ENCODE measurements around a stretch of chr22.

DNA sequence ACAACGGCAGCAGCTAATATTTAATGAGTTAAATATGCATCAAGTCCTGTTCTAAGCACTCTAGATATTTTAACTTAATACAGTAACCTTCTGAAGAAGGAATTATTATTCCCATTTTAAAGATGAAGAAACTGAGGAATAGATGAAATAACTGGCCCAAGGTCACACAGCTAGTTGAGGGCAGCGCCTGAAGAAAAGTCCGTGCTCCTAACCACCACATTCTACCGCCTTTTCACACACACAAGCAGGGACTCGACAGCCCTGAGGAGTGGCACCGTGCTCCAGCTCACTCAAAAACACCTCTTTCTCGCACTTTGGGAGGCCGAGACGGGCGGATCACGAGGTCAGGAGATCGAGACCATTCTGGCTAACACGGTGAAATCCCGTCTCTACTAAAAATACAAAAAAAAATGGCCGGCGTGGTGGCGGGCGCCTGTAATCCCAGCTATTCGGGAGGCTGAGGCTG lies 916 bp downstream of the NDUFA6 start:
- RRBS, result no CpG with 5 or more reads among the region's 19 CpGs

- RRBS, result no CpG with 5 or more reads among the region's 13 CpGs
These were observed 779 bp upstream of the NDUFA6 start for GRCh38 chr22:42091330-42091771.

DNA sequence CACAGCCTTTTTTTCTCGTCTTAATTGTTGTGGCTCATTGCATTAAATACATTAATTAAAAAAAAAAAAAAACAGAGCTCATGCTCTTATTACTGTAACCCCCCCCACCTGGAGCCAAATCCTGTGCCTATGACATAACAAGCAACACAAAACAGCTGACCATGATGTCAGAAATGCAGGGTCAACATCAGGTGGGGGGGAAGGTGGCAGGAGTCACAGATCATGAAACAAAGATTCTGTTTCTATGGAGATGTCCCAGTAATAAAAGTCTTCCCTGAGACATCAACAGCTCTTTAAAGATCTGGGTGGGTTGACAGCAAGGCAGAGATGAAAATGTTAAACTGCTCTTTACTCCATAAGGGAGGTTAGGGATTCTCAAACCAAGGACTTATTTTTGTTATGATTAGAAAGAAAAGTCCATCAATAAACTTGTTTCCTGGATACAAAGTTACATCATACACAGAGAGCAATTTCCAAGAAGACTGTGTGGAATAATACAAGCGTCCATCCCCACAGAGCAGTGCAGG lies 42.6 kb upstream of the CYP2D6 start:
- RRBS, result no CpG with 5 or more reads among the region's 2 CpGs

GRCh38 chr22:42293342-42293582 lies 22.8 kb upstream of the TCF20 start:
- RRBS, result no CpG with 5 or more reads among the region's 2 CpGs

GRCh38 chr22:42418675-42419123 lies 13.5 kb downstream of the NFAM1 start:
- RRBS, result 67% methylated on average over 2 of the region's 11 CpGs

GRCh38 chr22:42443202-42443903 lies 11.2 kb upstream of the NFAM1 start:
- RRBS, result no CpG with 5 or more reads among the region's 3 CpGs

DNA sequence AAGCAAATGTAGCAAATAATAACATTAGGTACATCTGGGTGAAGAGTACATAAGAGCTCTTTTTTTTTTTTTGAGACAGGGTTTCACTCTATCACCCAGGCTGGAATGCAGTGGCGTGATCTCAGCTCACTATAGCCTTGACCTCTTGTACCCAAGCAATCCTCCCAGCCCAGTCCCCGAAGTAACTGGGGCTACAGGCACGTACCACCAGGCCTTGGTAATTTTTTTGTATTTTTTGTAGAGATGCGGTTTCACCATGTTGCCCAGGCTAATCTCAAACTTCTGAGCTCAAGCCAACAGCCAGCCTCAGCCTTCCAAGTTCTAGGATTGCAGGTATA lies 1.6 kb upstream of the ATP5MGL start:
- RRBS, result no CpG with 5 or more reads among the region's 4 CpGs

GRCh38 chr22:42888014-42888647 lies 31.1 kb upstream of the ARFGAP3 start:
- RRBS, result no CpG with 5 or more reads among the region's 8 CpGs

- RRBS, result no CpG with 5 or more reads among the region's 11 CpGs
These were observed 38.6 kb upstream of the ARFGAP3 start for GRCh38 chr22:42895509-42896203.

- RRBS, result no CpG with 5 or more reads among the region's 13 CpGs
These were observed 55.4 kb downstream of the PACSIN2 start for GRCh38 chr22:42959438-42960100.

- RRBS, result no CpG with 5 or more reads among the region's 4 CpGs
These were observed 54.8 kb downstream of the PACSIN2 start for GRCh38 chr22:42960149-42960541.

- RRBS, result no CpG with 5 or more reads among the region's 12 CpGs
These were observed 45.0 kb downstream of the PACSIN2 start for GRCh38 chr22:42969677-42970594.

- RRBS, result no CpG with 5 or more reads among the region's 5 CpGs
These were observed 44.2 kb downstream of the PACSIN2 start for GRCh38 chr22:42970844-42971052.

- RRBS, result no CpG with 5 or more reads among the region's 10 CpGs
These were observed 27.6 kb upstream of the PACSIN2 start for GRCh38 chr22:43042560-43042908.

DNA sequence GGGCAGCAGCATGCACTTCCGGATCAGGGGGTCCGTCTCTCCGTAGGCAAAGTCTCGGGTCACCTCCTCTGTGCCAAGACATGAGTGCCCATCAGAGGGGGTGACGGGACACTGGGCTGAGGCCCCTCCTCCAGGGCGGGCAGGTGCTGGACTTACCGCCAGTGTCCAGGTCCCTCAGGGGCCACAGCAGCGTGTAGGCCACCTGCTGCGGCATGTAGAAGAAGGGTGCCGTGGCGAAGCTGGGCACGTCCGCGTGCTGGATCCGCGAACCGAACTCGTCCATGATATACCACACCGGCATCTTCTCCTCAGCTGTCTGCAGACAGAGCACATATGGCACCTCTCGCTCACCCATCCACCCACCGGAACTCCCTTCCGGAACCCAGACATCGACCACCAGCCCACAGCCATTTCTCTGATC lies 7.2 kb downstream of the TTLL12 start:
- RRBS, result 97% methylated on average over 5 of the region's 23 CpGs

- RRBS, result no CpG with 5 or more reads among the region's 19 CpGs
These were observed 48.7 kb upstream of the TTLL12 start for GRCh38 chr22:43235453-43236149.

GRCh38 chr22:43275755-43276125 lies 67.4 kb downstream of the SCUBE1 start:
- RRBS, result no CpG with 5 or more reads among the region's 13 CpGs

DNA sequence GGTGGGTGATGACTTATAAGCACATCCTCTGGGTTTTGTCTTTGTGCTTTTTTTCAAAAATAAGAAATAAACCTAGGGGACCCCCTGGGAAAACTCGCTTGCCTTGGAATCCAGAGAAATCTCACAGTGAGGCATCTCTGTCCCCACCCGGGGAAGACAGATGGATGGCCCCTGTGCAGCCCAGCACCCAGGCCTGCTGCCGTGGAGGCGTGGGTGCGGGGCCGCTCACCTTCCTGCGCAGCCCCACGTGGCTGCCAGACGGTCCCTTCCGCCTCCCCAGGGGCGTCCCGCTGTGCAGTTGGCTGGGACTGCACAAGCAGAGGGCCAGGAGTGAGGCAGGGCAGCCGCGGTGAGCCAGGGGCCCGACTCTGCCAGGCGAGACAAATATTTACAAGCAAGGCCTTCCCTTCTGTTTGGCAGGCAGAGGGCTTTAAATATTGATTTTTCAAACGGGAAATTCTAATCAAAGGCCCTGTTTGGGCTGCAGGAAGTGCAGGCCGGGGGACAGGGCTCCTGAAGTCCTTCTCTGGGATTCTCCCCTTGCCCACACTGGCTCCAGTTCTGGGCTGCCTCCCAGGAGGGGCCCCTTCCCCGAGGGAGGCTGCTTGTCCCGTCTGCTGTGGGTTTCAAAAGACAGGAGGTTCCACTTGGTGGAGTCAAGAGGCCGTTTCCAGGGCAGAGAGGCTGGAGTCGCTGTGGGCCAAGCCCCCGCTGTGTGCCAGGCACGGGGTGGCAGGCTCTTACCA lies 24.4 kb downstream of the MPPED1 start:
- RRBS, result no CpG with 5 or more reads among the region's 24 CpGs

DNA sequence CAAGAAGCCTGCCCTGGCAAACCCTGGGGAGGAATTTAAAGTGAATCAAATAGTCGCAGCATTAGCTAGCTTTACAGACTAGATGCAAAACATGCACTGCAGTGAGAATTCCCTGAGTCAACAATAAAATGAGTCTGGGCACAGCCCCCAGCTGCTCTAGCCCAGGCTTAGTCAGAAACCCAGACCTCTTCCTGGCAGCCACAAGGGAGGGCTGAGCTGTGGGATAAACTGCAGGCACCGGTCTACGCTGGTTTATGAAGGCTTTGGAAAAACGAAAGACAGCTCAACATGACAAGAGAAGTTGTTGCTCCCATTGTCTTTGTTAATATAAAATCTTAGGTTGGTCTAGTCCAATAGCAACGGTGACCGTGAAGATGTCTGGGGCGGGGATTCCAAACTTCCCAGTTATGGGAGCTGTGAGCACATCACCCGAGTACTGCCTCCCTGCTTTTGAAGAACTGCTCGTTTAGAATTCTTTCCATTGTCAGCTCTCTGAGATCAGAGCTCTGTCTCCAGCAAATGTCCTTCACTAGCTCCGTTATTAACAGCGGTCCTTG lies 14.7 kb upstream of the EFCAB6 start:
- RRBS, result no CpG with 5 or more reads among the region's 11 CpGs

DNA sequence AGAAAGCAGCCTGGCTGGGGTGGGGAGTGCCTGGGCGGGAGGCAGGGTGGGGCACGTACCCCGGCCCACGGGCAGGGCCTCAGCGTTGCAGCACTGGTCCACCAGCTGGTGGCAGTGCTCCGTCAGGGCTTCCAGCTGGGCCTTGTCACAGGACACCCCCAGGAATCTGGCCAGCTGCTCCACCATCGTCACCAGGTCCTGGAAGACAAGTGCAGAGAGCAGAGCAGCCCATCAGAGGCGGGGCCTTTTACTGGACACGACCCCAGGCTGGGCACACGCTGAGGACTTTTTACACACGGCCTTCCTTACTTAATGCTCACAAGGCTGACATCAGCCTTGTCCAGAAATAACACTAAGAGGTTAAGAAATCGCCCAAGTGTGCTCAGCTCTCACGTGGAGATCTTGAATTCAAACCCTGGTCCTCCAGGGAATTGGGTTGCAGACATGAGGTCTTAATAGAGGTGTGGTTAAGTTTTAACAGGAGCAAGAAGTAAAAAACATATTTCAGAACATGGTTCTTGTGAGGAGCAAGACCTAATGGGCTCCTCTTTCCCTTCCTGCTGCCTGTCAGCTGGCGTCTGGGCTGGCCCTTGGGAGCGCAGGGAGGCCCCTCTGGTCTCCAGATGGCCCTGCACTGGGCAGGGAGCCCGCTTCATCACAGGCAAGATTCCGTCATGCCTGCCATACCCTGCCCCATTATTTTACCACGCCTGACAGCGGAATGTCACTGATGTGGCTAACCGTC lies 17.1 kb upstream of the EFCAB6 start:
- RRBS, result no CpG with 5 or more reads among the region's 20 CpGs

All from GM06990 (cell line).